Rectum (tissue), 1 donor: ENCODE results near the gene DDIAS.

- PRO-cap, result no peak
Measured at GRCh38 chr11:82734063-82734249, 292 bp upstream of the FAM181B start.

GRCh38 chr11:82824550-82825135, 75.6 kb downstream of the PRCP start:
- PRO-cap, result no peak

DNA sequence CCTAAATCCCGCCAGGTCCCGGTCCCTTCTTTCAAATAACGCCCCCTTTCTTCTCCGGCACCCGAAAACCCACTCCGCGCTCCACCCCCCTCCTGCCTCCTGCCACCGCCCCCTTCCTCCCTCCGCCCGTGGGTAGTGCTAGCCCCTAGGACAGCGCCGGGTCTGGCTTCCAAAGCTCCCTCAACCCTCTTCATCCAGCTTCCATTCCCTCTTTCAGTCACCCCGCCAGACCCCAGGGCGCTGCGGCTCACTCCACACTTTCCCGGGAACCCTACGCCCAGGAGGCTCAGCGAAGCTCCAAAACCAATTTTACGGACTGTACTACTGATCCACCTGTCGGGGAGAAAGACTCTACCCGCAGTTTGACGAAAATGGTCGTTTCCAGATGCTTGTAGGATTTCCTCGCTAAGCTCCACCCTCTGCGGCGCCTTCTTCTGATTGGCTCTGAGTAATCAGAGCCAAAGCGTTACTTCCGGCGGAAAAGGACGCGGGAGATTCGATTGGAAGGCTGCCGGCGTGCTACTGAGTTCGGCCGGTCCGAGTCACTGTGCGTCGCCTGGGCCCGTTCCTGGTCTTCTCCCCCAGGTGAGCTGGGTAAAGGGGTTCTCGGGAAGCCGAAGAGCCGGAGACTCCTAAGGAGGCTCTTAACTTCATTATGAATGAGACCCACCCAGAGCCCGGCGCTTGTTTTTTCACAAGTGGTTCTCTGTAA, at the start of gene DDIAS:
TSS of gene DDIAS (plus strand) at position 499 of the 712 bp plus-strand sequence.
- PRO-cap, result bidirectional peak, plus-strand start at position 153 of the sequence, minus-strand start at position 101 of the sequence; bidirectional peak, plus-strand start at position 499 of the sequence, minus-strand start at position 273 of the sequence

- PRO-cap, result no peak
Measured at GRCh38 chr11:82924059-82924447, 22.5 kb downstream of the DDIAS start.

- PRO-cap, result no peak
Measured at GRCh38 chr11:83007765-83008444, 63.8 kb downstream of the RAB30 start.

GRCh38 chr11:83051516-83052960, 19.7 kb downstream of the RAB30 start:
- PRO-cap, result no peak

GRCh38 chr11:83061909-83062464, 9.7 kb downstream of the RAB30 start:
- PRO-cap, result no peak

DNA sequence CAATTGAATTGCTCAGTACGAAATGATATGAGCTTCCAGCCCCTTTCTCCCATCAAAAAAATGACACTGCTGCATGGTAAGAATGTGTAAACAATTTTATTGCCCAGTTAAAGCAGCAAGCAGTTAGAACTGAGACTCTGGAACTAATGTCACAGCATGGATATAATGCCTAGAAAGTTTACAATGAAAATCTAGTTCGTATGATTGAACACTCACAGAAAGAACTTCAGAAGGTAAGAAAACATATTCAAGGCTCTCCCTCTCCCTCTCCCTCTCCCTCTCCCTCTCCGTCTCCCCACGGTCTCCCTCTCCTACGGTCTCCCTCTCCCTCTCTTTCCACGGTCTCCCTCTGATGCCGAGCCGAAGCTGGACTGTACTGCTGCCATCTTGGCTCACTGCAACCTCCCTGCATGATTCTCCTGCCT, 24.6 kb upstream of the PCF11 start:
- PRO-cap, result no peak

DNA sequence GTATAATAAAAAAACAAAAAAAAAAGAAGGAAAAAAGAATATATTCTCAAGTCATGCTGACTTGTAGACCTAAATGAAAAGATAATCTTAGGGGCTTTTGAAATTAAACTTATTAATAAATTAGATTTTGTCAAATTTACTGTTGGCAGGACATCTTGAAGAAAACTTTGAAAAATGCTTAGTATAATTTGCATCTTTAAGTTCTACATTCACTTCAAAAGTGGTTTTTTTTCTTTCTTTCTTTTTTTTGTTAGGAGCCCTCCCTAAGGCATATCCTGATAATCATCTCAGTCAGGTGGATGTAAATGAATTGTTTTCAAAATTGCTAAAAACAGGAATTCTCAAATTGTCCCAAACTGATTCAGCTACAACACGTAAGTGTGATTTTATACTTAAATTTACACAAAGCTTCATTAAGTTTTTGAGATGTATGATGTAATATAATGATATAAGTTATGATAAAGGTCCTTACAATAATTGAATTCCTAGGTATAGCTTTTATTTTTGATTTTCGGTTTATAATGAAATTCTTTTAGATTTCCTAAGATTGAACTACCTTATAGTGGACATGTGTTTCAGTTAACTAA, 16.6 kb upstream of the ANKRD42 start:
- PRO-cap, result no peak

- PRO-cap, result no peak
Measured at GRCh38 chr11:83184379-83185675, 8.7 kb upstream of the ANKRD42 start.

- PRO-cap, result no peak
Measured at GRCh38 chr11:85756230-85756550, 54.8 kb downstream of the SYTL2 start.

DNA sequence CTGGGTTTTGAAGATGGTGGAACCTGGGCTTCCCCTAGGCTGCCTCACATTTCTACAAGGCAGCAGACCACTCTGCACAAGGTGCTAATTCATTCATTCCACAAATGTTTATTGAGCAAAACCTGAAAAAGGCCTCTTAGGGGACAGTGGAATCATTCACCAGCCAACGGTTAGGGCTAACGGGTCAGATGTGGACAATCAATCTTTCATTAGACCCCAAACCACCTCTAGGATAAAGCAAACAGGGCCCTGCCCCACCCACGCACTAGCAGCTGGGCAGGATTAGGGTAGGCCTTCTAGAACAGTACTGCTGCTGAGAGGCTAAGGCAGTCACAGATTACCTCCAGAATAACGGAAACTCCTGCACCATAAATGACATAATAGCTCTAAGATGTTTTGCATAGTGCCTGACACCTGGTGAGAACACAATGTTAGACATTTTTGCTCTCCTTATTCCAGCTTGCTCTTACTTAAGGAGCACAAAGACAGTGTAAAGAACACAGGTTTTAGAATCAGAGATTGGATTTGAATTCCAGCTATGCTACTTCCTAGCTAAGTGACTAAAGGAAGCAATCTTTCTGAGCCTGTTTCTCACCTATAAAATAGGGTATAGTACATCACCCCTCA, 1.8 kb downstream of the SYTL2 start:
- PRO-cap, result bidirectional peak, plus-strand start at position 407 of the sequence, minus-strand start at position 309 of the sequence

DNA sequence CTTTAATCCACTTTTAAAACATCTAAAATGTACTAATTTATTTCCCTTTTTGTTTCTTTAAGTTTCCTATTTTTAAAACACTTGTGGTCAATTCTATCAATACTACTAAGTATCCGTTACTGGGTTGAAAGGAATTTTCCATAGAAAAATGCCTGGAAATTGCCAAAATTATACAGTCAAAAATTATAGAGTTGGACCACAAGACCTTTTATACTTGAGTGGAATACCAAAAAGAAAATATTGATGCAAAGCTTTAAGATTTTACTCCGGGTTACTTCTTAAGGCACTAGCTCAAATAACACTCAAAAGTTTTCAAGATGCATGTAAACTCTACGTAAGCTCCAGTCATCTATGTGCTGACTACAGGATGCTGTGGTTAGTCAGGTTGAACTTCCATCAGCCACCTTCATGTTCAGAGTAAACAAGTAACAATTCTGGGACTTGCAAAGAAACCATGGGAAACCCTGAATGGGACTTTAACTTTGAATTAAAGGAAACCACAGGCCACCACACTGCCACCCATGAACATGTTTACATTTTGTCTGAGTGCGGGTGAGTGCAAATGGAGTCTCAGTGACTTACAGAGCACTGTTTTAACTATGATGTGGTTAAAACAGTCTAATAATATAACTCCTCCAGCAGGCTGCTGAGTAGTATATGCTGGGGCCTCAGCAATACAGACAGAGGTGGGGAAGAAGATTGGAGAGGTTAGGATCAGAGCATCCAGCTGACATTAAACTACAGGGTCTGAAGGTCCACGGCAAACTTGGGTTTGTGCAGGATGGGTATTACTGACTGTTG, 12.8 kb upstream of the SYTL2 start:
- PRO-cap, result no peak

GRCh38 chr11:85827526-85828385, 16.8 kb upstream of the SYTL2 start:
- PRO-cap, result no peak

GRCh38 chr11:85953610-85954895, 98.9 kb downstream of the CCDC83 start:
- PRO-cap, result no peak

DNA sequence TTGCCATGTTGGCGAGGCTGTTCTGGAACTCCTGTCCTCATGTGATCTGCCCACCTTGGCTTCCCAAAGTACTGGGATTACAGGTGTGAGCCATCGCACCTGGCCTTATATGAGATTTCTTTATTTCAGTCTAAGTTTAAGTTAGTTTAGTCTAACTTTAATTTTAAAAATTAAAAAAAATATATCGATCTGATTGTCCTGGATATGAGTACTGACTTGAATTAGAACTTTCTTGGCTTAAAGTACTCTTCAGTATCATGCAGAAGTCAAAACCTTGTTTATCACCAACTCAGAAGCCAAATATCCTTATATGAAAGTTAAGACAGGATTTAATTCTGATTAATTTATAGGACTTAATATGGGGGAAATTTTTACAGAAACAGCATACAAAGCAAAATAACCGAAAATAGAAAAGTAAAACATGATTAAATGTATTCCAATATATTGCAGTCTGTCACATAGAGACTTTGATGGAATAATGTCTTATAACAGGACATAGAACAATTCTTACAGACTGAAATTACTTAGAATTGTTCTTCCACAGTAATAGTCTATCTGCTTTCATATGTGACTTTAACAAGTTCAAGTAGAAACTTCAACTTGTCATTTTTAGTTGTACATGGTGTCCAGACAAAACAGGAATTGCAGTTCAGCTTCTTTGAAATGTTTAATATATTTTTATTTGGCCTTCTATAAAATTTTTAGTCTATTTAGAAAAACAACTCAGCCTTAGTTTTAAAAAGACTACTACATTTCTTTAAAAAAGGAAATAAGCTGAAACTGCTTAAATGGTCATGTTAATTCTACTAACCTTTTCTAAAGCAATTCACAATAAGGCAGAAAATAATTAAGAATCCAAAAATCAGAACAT, 73.8 kb downstream of the PICALM start:
- PRO-cap, result no peak

DNA sequence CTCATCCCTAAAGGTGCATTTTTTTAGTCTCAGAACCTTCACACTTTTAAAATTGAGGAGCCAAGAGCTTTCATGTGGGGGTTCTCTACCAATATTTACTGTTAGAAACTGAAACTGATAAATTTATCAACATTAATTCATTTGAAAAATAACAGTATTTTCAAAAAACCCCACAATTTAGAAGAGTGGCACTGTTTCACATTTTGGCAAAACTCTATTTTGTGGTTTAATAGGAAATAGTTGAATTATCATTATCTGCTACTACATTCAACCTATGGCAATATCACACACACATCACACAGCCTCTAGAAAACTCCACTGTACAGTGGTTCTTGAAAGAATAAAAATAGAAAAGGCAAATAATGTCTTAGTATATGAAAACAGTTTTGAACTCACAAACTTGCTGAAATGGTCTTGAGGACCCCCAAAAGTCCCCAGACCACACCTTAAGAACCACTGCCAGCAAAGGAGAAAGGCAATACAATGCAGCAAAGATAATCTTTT, 8.6 kb downstream of the PICALM start:
- PRO-cap, result no peak

- PRO-cap, result no peak
Measured at GRCh38 chr11:86062532-86063425, 6.1 kb downstream of the PICALM start.

DNA sequence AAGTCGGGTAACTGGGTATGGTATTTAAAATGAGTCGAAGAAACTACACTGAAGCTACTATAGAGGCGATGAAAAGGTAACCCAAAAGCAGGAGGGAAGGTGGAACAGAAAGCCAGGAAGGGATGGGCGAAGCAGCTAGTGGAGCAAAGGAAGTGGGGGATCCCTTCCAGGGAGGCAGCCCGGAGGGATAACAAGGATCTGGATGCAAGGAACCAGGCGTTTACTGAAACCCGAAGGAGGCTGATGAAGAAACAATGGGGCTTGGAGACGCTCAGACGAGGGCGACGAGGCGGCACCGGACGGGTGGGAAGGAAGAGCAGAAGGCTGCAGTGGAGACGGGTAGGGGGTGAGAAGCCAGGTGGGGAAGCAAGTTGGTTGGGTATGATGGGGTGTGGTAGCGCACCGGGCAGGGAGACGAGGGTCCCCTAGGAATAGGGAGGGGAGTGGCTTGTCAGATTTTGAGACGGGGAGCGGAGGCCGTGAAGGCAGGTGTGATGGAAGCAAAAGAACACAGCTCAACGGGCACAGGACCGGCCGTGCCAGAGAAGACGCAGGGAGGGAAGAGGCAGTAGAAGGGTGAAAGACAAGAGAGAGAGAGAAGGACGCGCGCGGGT, 784 bp downstream of the PICALM start:
- PRO-cap, result unidirectional peak, plus-strand start at position 107 of the sequence; bidirectional peak, plus-strand start at position 274 of the sequence, minus-strand start at position 348 of the sequence

- PRO-cap, result no peak
Measured at GRCh38 chr11:86245742-86246273, 1.3 kb downstream of the EED start.